Measurements from ENCODE around the genes RPAP3, OR5BS1P and ARF3.

DNA sequence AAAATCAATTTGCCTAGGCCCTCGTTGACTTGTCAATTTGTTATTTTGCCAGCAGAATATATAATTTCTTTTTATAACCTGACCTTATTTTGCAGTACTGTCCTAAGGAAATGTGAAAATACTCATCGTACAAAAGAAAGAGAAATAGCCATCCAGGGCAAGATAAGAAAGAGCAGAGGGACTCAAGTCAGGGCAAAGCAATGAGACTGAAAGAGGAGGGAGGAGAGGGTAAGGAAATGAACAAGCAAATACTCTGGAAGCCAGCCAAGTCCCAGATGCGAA is 312.9 kb downstream of the RPAP3 start:
- PRO-cap, 3 experiments = no peak in any of the 3 experiments
- RAMPAGE, long total RNA, 4 experiments = no peak in any of the 4 experiments
- RRBS = no CpG with 5 or more reads among the region's 3 CpGs

- PRO-cap, 3 experiments = no peak in any of the 3 experiments
- RAMPAGE, long total RNA, 4 experiments = no peak in any of the 4 experiments
- RRBS = no CpG with 5 or more reads among the region's 25 CpGs
These were observed 278.9 kb downstream of the RPAP3 start for GRCh38 chr12:47426708-47427521.

GRCh38 chr12:47705345-47706400 is at the start of gene RPAP3:
Gene RPAP3, minus strand, starts transcription at chr12:47706030.
- PRO-cap, 3 experiments = peak in 3 of 3 experiments; most common plus-strand start chr12:47706124 (in 3); most common minus-strand start chr12:47705977 (in 2)
- RAMPAGE, long total RNA, 4 experiments = start-site peak on the plus strand in 3 of 4 experiments, at chr12:47706081-47706124 at its widest, 14 to 22 reads per replicate; start-site peak on the minus strand in 4 of 4 experiments, at chr12:47705974-47706030 at its widest, 78 to 335 reads per replicate
- RRBS = under 1% methylated on average over 25 of the region's 74 CpGs

GRCh38 chr12:47717521-47718158 is 7.7 kb downstream of the ENDOU start:
- PRO-cap, 3 experiments = no peak in any of the 3 experiments
- RAMPAGE, long total RNA, 4 experiments = no peak in any of the 4 experiments
- RRBS = no CpG with 5 or more reads among the region's 12 CpGs

DNA sequence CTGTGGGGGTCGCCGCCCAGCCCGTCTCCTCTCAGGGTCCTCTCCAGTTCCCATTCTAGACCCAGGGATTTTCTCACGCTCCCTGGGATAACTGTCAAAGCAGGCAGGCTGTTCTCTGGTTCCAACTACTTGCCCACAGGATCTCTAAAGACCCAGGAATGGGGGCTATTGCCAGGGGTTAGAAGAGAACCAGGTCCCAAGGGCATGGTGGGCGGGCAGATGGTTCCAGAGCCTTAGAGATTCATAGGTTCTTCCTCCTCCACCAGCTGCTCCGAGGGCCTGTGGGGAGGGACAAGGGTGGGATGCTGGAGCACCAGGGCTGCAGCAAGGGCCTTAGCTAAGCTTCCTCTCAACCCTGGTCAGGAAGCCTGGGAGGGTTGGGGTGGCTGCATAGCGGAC is 10.6 kb downstream of the SLC48A1 start:
- PRO-cap, 3 experiments = peak in 1 of 3 experiments; most common minus-strand start position 54 of the sequence (in 1)
- RAMPAGE, long total RNA, 4 experiments = no peak in any of the 4 experiments
- RRBS = no CpG with 5 or more reads among the region's 7 CpGs

DNA sequence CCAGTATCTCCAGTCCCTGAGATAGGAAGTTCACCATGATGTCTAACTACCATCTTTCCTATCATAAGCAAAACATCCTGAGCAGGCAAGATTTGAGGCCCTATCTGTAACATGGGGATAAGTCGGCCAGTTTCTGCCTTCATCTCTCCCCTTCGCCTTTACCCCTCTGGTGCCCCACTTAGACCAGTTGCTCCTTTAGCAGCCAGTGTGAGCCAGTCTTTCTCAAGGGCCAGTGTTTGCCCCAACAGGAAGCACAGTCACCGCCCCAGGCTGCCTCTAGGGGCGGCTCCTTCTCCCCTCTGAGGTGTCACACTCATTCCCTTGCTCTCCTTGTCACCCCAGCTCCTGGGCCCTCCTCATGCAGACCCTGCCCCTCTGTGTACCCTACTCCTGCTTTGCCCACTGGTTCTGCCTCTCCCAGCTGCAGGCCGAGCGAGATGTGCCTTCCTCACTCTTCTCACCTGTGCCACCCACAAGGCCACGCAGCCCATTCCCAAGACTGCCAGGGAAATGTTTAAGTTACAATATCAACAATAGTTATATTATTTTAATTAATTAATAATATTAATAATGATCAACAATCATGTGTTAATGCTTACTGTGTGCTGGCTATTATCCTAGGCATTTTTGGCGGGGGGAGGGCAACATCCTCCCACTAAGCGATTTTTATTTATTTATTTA is 10.7 kb downstream of the HDAC7 start:
- PRO-cap, 3 experiments = no peak in any of the 3 experiments
- RAMPAGE, long total RNA, 4 experiments = no peak in any of the 4 experiments
- RRBS = no CpG with 5 or more reads among the region's 9 CpGs

GRCh38 chr12:47820399-47820955 is 774 bp upstream of the HDAC7 start:
- PRO-cap, 3 experiments = peak in 3 of 3 experiments; most common plus-strand start chr12:47820804 (in 2); most common minus-strand start chr12:47820831 (in 3)
- RAMPAGE, long total RNA, 4 experiments = no peak in any of the 4 experiments
- RRBS = 0% methylated on average over 1 of the region's 11 CpGs

DNA sequence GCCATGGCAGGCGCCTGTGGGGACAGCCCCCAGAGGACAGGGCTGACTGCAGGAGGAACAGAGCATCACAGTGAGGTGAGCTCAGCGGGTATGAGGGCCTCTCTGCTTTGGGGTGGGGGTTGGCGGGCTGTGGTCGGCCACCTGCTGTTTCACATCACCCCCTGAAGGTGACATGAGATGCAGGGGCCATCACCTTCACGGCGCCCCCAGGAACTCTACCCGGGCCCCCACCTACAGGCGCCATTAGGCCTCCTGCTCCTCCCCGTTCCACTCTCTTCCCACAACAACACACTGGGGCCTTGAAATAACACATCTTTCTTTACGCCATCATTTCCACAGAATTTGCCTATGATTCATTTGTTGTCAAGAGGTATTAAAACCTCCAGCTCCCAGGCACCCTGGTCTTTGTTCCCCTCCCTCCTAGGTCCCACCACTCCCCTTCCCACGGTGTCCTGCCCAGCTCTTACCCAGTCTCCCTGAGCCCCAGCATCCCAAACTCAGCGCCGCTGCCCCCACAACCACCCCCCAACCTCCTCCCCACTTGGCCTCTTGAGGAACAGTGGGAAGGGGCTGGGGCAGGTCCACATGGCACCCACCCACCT is 12.7 kb upstream of the HDAC7 start:
- PRO-cap, 3 experiments = peak in 1 of 3 experiments; most common plus-strand start position 402 of the sequence (in 1); most common minus-strand start position 285 of the sequence (in 1)
- RAMPAGE, long total RNA, 4 experiments = no peak in any of the 4 experiments
- RRBS = no CpG with 5 or more reads among the region's 13 CpGs

- PRO-cap, 3 experiments = no peak in any of the 3 experiments
- RAMPAGE, long total RNA, 4 experiments = no peak in any of the 4 experiments
- RRBS = no CpG with 5 or more reads among the region's 7 CpGs
These were observed 24.4 kb upstream of the TMEM106C start for GRCh38 chr12:47938795-47939677.

- PRO-cap, 3 experiments = no peak in any of the 3 experiments
- RAMPAGE, long total RNA, 4 experiments = no peak in any of the 4 experiments
- RRBS = 3% methylated on average over 7 of the region's 30 CpGs
These were observed 1.5 kb downstream of the COL2A1 start for GRCh38 chr12:48002638-48003219.

DNA sequence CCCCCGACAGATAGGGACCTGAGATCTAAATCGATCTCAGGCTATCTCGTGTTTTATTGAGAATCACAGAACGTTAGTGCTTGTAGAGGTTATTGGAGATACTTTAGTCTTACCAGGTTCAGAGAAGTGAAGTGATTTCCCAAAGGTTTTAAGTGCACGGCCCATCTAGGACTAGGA is 473 bp upstream of the SENP1 start:
- PRO-cap, 3 experiments = no peak in any of the 3 experiments
- RAMPAGE, long total RNA, 4 experiments = no peak in any of the 4 experiments
- RRBS = no CpG with 5 or more reads among the region's 5 CpGs

DNA sequence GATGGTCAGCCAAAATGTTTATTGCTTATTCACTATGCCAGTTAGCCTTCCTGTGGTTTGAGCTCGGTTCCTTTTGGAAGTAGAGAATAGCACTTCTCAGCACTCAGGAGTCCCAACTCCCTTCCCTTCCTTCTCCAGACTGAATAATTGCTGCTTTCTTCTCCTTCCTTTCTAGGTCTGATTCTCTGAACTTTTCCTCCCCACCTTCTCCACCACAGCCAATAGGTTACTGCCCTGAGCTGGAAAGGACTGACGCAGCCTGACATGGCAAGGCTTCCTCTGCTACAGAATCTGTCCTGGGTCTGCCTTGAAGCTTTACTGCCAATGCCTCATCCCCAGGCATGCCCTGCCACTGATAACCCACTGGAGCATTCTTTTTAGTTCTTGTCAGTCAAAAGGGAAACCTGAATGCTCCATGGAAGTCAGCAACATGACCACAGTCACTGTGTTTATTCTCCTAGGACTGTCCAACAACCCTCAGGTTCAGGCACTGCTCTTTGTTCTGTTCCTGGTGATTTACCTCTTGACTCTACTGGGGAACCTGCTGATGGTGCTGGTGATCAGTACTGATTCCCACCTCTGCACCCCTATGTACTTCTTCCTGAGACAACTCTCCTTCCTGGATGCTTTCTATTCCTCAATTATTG is at the start of gene OR5BS1P:
TSS of gene OR5BS1P (plus strand) at position 416 of the 647 bp plus-strand sequence.
- PRO-cap, 3 experiments = no peak in any of the 3 experiments
- RAMPAGE, long total RNA, 4 experiments = no peak in any of the 4 experiments
- RRBS = no CpG with 5 or more reads among the region's 2 CpGs

DNA sequence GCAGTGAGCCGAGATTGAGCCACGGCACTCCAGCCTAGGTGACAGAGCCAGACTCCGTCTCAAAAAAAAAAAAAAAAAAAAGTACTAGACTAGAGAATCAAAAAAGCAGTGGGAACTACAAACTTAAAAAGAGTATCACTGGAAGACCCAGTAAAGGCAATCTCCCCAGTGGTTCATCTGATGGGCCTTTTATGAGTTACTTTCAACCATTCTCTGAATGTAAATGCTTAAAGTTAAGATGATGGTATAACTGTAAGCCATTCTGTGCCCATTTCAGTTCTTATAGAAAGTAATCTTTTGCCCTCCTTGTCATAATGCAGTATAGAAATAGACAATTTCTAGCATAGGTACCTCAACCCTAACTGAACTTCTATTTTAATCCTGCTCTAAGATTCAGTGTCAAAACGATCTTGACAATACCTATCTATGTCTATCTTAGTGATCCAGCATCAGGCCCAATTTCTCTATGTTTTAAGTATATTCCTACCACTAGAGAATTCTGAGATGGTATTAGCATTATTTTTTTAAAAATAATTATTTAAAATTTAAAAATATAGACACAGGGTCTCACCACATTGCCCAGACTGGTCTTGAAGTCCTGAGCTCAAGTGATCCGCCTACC is 29.5 kb downstream of the KANSL2 start:
- PRO-cap, 3 experiments = no peak in any of the 3 experiments
- RAMPAGE, long total RNA, 4 experiments = no peak in any of the 4 experiments
- RRBS = no CpG with 5 or more reads among the region's 5 CpGs

- PRO-cap, 3 experiments = no peak in any of the 3 experiments
- RAMPAGE, long total RNA, 4 experiments = no peak in any of the 4 experiments
- RRBS = no CpG with 5 or more reads among the region's 7 CpGs
These were observed 9.2 kb downstream of the ADCY6 start for GRCh38 chr12:48779315-48780425.

- PRO-cap, 3 experiments = no peak in any of the 3 experiments
- RAMPAGE, long total RNA, 4 experiments = no peak in any of the 4 experiments
- RRBS = no CpG with 5 or more reads among the region's 11 CpGs
These were observed 6.7 kb upstream of the ADCY6 start for GRCh38 chr12:48795443-48796185.

DNA sequence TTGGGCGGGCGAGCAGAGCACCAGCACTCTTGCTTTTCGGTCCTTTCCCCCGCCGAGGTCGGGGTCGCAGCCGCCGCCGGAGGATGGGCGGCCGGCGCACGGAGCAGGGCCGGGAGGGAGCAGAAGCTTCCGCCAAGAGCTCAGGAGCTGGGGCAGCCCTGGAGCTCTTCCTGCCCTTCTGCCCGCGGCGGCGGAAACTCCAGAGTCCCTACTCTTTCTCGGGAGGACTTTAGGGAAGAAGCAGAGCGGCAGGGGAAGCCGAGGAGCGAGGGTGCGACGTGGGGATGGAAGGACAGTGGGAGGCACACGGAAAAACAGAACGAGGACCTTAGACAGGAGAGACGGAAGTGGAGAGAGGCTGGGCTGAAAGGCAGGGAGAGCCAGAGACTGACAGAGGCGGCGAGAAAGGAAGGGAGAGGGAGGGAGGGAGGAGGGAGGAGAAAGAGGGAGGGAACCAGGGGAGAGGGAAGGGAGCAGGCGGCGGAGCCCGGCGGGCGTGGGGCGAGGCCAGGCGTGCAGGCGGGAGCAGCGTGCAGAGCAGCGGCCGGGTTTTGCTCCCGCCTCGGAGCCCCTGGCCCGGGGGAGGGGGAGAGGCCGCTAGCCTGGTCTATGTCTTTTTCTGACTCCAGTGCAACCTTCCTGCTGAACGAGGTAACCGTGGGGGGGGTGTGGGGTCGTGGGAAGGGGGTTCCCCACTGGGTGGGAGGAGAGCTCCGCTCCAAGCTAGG is 3.1 kb upstream of the CACNB3 start:
- PRO-cap, 3 experiments = peak in 3 of 3 experiments; most common plus-strand start position 243 of the sequence (in 2); most common minus-strand start position 349 of the sequence (in 3)
- RAMPAGE, long total RNA, 4 experiments = start-site peak on the plus strand in 2 of 4 experiments, centred at positions 501 to 514 of the sequence, 9 to 17 reads per replicate
- RRBS = 2% methylated on average over 19 of the region's 50 CpGs

DNA sequence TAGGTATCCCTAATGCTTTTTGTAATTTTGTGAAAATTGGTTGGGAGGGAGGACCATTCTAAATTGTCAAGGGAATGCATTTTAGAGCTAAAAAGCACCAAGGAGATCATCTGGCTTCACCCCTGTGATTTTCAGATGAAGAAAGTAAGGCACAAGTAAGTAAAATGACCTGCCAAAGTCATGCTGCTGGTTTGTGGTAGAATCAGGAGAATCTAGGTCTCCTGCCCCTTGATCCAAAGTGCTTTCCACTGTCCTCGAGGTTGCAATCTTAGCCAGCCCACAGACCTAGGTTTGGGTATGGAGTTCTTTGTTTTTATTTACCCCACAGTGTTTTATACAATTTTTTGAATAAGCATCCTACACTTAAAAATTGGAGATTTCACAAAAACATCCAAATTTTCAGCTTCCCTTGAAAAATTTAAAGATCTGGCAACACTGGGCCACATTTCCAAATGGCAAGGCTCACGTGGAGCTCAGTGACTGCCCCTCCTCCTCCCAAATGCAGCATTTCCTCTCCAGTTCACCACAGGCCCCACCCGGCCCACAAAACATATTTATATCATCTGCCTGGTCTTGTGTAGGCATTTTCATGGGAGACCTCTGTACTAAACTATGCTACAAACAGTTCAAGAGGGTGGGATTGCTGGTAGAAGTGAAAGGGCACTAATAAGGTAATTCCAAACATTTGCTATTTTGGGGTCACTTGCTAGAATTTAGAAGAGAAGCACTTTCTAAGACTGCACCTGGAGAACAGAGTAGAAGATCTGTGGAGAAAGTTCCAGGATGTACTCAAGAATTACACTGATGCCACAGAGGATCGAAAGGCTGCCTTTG is 7.5 kb downstream of the FKBP11 start:
- PRO-cap, 3 experiments = no peak in any of the 3 experiments
- RAMPAGE, long total RNA, 4 experiments = no peak in any of the 4 experiments
- RRBS = no CpG with 5 or more reads among the region's 4 CpGs

DNA sequence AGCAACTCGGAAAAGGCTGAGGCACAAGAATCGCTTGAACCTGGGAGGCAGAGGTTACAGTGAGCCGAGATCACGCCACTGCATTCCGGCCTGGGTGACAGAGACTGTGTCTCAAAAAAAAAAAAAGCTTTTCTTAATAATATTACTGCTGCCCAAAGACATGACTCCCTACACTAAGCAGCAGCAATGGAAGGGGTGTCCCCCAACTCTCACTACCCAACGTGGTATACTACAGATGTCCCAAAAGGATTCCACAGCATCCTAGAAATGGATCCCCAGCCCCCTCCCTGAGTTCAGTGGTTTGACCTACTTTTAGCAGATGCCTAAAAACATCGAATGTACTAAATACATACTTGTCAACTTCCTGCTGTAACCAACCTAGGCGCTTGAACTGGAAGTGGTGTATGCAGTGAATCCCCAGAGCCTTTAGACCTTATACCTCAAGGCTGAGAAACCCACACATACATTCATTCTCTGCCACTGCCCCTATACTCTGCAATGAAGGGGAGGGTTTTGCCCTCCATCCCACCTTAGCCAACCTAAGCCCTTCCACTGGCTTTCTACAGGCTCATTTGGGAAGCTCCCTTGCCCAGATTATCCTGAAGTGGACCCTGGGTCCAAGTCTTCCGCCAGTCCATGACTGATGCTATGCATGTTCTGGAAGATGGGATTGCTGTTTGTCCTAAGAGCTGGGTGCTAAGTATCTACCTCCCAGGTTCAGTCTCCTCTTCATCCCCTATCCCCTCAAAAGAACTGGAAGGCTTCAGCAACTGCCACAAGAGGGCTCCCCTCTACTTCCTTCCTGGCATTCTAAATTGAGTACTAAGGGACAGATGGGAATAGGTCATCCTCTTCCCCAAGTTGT is 8.7 kb upstream of the FKBP11 start:
- PRO-cap, 3 experiments = no peak in any of the 3 experiments
- RAMPAGE, long total RNA, 4 experiments = no peak in any of the 4 experiments
- RRBS = no CpG with 5 or more reads among the region's 9 CpGs

GRCh38 chr12:48957241-48958160 is at the start of gene ARF3:
Gene ARF3, minus strand, starts transcription at chr12:48957487.
- PRO-cap, 3 experiments = peak in 3 of 3 experiments; most common plus-strand start chr12:48957608 (in 3); most common minus-strand start chr12:48957487 (in 2)
- RAMPAGE, long total RNA, 4 experiments = start-site peak on the minus strand in 4 of 4 experiments, at chr12:48957412-48957529 at its widest, 1,066 to 12,871 reads per replicate
- RRBS = 1% methylated on average over 17 of the region's 49 CpGs

DNA sequence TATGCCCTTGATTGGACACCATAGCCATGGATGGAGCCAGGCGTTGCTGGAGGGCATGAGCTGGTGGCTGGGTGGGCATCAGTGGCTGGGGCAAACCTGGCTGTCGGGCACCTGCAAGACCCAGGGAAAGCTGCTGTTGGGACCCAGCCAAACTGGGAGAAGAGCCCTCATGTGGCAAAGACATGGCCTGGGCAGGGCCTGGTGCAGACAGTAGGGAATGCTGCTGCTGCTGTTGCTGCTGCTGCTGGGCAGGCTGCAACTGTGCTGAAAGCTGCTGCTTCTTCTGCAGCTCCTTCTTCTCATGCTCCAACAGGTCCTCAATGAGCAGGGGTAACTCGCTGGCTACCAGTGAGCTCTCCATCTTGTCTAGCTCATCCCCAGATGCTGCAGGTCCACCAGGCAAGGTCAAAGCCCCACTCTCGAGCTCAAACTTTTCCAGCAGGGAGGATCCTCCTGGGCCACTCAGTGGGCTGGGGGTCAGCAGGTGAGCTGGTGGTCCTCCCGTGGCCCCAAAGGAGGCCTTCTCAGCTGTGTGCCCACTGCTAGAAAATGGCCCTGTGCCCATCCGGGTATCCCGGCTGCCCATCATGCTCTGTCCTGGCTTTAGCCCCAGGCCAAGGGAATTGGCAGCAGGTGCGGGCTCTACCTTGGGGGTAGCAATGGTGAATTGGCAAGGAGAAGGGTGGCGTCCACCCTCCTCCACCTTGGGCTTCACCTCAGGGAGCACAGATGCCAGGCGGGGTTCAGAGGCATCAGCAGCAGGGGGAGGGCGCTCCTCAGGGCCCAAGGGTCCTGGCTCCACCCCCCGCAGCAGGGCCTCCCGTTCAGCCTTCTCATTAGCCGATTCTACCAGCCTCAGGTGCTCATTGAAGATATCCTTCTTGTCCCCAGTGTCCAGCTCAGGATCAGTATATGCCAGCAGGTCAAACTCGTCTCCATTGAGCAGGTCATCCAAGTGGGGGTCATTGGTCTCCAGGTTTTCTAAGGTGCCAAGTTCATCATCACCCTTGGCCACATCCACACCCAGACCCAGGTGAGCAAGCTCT is 19.0 kb upstream of the PRKAG1 start:
- PRO-cap, 3 experiments = no peak in any of the 3 experiments
- RAMPAGE, long total RNA, 4 experiments = no peak in any of the 4 experiments
- RRBS = no CpG with 5 or more reads among the region's 15 CpGs

All from adrenal gland (tissue), 7 donors.